Camera-type eye (tissue), 1 donor: Measurements from ENCODE around the gene TBC1D20.

- RAMPAGE, long total RNA = no peak
Measured at GRCh38 chr20:298030-298861, 876 bp downstream of the ZCCHC3 start.

DNA sequence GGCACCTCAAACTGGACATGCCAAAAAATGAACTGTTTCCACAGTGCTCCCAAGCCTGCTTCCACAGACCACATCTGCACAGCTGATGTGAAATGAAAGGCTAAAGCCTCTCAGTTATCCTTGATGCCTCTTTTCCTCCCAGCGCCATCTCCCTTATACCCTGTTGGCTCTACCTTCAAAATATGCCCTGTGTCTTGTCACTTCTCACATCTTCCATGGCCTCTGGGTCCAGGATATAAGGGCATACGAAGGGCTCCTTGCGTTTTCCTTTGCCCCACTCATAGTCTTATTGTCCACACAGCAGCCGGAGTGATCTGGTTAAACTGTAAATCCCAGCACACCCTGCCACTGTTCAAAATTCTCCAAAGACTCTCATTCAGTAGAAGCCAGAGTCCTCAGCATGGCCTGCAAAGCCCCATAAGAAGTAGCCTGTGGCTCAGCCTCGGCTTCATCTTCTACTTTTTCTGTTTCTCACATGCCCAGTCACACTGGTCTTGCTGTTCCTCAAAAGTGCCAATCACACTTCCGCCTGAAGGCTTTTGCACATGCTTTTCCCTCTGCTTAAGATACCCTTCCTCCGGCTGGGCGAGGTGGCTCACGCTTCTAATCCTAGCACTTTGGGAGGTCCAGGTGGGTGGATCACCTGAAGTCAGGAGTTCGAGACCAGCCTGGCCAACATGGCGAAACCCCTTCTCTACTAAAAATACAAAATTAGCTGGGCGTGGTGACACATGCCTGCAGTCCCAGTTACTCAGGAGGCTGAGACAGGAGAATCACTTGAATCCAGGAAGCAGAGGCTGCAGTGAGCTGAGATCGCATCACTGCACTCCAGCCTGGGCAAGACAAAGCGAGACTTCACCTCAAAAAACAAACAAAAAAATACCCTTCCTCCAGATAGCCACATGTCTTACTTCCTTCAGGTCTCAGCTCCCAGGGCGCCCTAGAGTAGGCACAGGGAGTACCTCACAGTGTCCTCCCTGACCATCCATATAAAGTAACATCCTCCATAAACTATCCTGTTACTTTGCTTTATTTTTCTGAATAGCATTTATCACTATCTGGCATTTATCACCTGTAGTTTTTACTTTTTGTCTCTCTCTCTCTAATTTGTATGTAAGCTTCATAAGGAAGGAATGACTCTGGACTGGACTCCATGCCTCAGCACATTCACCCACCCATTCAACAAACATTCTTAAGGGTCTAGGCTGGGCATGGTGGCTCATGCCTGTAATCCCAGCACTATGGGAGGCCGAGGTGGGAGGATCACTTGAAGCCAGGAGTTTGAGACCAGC, 7.3 kb downstream of the SOX12 start:
- RAMPAGE, long total RNA = no peak

- RAMPAGE, long total RNA = no peak
Measured at GRCh38 chr20:371799-372474, 8.6 kb upstream of the TRIB3 start.

DNA sequence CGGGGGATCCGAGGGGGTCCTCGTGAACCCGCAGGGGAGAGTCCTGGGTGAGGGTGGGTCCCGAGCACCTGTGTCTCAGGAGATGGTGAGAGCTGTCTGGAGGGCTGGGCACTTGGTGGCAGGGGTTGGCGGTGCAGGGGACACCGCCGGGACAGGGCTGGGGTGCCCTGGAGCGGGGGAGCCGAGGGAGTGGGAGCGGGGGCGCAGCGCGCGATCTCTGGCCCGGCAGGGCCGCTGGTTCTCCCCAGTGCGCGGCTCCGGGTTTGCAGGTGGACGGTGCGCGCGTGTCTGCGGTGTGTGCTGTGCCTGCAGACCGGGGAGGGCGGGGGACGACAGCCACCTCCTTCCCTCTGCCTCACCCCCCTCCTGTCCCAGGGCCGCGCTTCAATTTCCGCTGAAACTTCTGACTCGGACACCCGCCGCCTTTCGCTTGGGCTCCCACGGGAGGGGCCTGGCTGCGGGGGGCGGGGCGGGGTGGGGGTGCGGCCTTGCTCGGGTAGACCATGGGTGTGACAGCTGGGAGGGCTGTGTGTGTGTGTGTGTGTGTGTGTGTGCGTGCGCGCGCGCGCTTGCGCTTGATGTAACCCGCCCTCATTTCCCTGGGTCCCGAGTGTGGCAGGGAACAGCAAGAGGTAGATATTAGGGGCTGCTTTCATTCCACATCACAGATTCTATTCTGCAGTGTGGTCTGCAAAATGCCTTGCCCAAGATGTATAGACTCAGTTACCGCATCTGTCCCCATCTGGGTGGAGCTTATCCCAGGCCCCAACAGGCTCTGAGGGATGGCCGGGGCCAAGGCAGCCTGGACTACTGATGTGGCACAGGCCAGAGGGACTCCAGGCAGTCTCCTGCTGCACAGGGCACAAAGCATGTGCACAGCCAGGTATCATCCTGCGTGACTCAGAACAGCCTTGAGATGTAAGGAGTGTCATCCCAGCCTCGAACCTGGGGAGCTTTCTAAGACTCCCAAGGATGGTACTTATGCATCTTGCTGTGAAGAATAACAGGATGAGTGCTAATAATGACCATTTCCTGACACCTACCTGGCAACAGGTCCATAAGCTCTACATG, 1.3 kb downstream of the TRIB3 start:
- RAMPAGE, long total RNA = no peak

- RAMPAGE, long total RNA = no peak
Measured at GRCh38 chr20:409043-409290, 868 bp downstream of the RBCK1 start.

DNA sequence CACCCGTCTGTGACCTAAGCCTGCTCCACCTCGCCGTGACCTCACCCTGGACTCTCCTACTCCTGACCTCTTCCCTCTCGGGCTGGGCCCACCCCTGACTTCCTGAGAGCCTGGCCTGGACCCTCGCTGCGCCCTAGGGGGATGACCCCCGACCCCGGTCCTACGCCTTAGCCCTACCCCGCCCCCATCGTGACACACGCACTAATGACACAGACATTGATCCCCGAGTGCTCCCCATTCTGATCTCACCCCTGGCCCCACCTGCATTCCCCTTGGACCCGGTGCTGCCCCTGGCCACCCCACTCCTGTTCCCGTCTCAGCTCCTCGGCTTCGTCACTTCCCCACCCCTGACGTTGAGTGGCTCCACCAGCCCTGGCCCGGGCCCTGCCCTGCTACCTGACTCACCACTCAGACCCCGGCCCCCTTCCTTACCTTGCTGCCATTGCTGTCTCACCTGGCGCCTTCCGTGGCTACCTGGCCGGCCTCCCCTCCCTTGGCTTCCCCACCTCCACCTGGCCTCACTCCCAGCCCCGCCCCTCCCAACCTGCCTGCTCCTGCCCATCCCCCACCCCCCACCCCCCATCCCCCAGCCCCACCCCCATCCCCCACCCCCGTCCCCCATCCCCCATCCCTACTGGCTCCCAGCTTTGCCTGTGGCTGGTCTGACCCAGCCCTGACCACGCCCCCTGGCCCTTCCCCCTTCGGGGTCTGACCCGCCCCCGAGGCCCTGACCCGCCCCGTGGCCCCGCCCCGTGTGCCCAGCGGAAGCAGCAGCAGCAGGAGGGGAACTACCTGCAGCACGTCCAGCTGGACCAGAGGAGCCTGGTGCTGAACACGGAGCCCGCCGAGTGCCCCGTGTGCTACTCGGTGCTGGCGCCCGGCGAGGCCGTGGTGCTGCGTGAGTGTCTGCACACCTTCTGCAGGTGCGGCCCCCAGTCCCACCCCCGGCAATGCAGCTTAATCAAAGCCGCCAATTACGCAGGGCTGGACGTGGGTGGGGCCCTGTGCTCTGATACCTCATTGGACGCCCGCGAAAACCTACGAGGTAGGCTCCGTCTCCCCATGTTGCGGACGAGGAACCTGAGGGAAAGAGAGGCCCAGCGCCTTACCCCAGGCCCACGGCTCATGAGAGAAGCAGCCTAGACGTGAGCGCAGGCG, 12.4 kb downstream of the RBCK1 start:
- RAMPAGE, long total RNA = start-site peak on the plus strand centred at position 332 of the sequence, 227 bp wide, 15 reads; start-site peak on the plus strand centred at position 753 of the sequence, 207 bp wide, 12 reads

DNA sequence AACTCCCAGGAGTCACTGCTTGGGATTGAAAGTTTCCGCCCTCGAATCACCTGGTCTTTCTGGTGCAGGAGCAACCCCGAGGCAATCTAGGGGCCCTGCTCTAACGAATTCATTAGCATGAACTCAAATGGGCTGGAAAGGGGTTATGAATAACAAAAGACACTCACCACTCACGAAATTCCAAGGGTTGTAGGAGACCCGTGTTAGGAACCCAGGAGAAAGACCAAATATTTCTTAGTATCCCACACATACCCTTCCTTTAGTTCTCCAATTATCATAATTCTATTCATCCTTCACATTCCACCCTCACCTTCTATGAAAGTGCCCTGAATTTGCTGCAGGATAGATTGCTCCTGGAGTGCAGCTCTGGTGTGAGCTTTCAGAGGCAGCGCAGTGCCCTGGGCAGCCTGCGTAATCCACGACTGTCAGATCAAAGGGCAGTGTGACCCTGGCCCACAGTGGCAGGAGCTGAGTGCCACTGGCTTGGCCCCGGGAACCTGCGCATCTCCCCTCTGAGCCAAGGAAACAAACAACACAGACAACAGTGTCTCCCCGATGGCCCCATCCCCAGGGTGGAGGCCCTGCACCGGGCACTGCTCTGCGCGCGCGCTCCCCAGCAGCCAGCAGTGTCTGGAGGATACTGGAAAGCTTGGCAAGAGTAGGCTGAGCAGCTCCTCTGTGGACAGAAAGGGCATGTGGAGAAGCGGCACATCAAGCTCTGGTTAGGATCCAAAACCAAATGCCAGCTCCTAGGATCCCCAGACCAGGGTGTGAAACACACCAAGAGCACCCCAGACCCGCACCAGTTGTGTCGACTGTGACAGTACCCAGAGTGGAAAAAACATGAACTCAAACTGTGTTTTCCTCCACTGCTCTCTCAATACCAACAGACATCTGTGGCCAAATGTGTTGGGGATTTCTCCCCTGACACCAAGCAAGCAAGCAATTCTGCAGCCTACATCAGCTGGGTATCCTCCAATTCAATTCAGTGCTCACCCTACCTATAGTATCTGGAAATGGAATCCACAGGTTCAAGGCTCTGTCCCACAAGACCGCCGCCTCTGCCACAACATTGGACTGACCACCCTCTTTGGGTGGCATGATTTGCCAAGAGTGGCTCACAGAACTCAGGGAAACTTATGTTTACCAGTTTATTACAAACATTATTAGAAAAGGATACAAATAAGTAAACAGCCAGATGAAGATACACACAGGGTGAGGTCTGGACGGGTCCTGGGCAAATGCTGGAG, 26.7 kb downstream of the RBCK1 start:
- RAMPAGE, long total RNA = no peak

GRCh38 chr20:445207-445486, 17.2 kb downstream of the TBC1D20 start:
- RAMPAGE, long total RNA = no peak

DNA sequence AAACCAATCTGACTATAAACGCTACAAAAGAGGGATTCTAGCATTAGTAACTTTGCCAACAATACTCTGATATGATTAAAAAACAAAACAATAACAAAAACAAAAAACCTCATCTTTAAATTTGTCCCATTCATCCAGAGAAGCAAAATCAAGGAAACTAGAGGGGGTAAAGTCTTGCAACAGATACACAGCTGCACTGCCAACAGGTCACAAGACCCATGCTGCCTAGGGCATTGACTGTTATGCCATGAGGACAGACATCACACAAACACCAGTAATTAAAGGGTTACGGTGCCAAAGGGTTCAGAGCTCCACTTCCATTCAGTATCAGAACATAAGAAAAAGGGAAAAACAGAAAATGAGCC, 1.7 kb downstream of the TBC1D20 start:
- RAMPAGE, long total RNA = no peak

DNA sequence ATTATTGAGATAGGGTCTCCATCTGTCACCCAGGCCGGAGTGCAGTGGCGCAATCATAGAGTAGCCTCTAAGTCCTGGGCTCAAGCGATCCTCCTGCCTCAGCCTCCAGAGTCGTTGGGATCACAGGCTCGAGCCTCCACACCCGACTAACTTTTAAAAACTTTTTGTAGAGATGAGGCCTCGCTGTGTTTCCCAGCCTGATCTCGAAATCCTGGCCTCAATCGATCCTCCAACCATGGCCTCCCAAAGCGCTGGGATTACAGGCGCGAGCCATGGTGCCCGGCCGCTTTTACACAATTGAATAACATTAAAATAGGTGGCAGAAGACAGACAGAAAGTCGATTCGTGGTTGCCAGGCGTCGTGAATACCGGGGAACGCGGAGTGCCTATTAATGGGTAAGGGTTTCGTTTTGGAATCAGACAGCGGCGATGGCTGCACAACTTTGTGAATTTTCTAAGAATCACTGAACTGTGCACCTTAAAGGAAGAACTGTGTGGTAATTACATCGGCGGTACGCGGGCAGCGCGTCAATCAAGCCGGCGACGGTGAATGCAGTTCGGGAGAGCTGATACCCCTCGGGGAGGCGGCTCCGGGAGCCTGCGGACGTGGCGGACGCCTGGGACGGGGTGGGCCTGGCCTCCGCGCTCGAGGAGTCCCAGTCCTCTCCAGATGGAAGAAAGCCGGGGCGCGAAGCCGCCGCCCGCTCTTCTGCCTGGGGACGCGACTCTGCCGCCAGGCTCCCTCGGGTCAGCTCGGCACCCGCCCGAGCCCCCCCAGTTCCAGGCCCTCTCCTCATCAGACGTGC, 753 bp downstream of the TBC1D20 start:
- RAMPAGE, long total RNA = no peak

GRCh38 chr20:462183-462765, at the start of gene TBC1D20:
TSS of gene TBC1D20 (minus strand) at chr20:462533.
- RAMPAGE, long total RNA = no peak

DNA sequence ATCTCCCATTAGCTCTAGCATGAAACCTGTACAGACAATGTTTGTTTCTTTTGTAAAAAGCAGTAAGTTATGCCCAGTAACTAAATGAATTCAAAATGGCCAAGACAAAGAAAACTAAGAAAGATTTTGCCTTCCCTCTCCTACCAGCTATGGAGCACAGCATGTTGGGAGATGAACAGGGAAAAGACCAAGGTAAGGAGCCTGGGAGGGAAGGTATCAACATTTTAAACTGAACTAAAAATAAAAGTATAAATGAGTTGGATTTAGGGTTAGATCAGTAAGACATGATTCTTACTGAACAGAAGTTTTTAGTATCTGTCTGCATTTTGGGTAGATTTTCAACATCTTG, 20.6 kb upstream of the TBC1D20 start:
- RAMPAGE, long total RNA = no peak

- RAMPAGE, long total RNA = no peak
Measured at GRCh38 chr20:542848-543568, 582 bp downstream of the CSNK2A1 start.

- RAMPAGE, long total RNA = no peak
Measured at GRCh38 chr20:672422-672822, 3.2 kb downstream of the SCRT2 start.

DNA sequence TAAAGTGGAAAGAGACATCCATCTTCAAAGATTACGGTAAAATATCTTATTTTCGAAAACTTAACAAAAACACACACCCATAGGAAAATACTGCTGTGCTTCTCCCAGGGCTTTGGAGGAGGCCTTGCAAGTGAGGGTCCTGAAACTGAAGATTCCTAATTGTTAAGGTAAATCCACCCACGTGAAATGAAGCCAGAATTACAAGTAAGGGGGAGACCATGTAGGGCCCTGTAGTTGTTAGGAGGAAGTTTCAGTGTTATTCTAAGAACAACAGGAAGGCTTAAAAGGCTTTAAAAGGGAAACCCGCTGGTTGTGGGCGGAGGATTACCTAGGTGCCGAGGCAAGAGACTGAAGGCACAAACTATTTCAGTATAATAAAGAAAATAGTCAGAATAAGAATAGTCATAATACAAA, 10.1 kb upstream of the RAD21L1 start:
- RAMPAGE, long total RNA = no peak

GRCh38 chr20:1336146-1336479, 7.2 kb upstream of the SDCBP2 start:
- RAMPAGE, long total RNA = no peak

GRCh38 chr20:1336652-1337559, 8.0 kb upstream of the SDCBP2 start:
- RAMPAGE, long total RNA = no peak

DNA sequence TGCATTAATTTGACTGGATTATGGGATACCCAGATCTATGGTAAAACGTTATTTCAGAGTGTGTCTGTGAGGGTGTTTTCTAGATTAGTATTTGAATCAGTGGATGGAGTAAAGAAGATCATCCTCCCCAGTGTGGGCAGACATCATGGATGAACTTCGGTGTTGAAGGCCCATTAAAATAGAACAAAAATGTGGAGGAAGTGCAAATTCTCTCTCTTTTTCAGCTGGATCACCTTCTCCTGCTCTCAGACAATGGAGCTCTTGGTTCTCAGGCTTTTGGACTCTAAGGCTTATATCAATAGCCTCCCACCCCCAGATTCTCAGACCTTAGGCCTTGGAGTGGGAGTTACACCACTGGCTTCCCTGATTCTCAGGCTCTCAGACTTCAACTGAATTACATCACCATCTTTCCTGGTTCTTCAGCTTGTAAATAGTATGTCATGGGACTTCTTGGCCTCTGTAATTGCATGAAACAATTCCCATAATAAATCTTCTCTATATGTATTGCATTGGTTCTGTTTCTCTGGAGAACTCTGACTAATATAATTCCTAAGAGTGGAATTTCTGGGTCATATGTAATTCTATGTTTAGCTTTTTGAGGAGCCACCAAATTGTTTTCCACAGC, 36.6 kb downstream of the NSFL1C start:
- RAMPAGE, long total RNA = no peak

DNA sequence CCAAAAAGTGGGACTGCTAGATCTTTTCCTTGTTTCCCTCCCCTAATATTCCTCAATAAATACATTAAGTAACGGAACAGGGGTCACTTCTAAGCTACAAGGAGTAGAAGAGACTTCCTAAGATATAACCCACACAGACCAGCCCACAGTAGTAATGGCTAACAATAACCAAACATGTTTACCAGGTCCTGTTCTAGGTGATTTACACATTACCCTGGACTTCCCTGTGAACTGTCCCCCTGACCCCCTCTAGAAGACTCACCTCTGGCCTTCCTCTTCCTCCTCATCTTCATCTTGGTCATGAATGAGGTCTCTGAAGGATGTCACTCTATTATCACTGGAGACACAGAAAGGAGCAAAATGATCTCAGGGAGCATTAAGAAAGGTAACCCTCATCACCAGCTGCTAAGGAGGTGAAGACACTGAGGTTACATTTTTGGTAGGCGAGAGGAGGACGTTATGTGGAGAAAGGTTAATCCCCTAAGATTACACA, 8.7 kb downstream of the NSFL1C start:
- RAMPAGE, long total RNA = no peak

DNA sequence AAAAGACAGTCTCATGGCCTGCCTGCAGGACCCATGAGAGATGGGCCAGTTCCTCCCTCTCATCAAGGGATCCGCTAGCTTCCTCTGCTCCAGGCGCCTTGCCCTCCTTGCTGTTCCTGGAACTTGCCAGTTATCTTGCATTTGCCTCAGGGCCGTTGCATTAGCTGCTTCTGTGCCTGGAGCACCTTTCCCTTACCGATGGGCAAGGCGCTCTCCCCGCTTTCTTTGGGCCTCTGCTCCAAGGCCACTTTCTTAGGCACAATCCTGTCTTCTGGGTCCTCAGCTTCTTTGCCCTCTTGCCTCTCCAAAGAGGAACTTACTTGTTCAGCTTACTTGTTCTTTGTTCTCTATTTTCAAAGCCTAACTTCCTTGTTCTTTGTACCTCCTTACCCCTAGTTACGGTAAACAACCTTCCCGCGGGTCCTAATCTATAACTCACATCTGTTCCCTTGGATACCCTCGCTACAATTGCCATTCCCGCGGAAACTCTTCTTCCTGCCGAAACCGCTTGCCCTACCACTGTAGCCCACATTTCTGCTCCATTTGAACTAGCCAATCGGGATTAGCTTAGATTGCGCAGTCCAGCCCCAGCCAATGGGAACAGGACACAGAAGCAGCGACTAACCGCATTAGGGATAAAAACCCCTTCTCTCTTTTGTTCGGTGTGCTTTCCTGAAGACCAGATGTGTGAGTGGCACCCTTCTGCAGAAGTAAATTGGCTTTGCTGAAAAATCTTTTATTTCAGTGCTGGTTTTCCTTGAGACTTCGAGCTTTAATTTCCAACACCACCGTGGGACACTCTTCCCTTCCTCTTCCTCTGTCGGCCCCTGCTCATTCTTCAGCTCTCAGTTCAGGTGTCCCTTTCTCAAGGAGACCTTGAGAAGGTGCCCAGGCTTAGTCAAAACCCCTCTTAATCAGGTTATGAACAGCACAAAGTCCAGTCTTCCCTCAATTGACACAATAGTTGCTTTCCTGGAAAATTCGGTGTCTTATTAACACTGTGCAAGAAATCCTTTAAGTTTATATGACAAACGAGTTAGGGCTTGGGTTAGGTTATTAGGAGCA, 1.1 kb upstream of the NSFL1C start:
- RAMPAGE, long total RNA = no peak